Endometrial microvascular endothelial cells (primary cell): Measurements from ENCODE around the genes ADD3 and MXI1.

GRCh38 chr10:104255041-104256199 lies 728 bp downstream of the GSTO1 start:
- RAMPAGE, long total RNA: no peak

GRCh38 chr10:104259980-104260754 lies 5.5 kb downstream of the GSTO1 start:
- RAMPAGE, long total RNA: no peak

GRCh38 chr10:104291227-104291792 lies 22.3 kb downstream of the GSTO2 start:
- RAMPAGE, long total RNA: no peak

- RAMPAGE, long total RNA: no peak
Observed at GRCh38 chr10:104329773-104330871, 8.1 kb downstream of the ITPRIP start.

DNA sequence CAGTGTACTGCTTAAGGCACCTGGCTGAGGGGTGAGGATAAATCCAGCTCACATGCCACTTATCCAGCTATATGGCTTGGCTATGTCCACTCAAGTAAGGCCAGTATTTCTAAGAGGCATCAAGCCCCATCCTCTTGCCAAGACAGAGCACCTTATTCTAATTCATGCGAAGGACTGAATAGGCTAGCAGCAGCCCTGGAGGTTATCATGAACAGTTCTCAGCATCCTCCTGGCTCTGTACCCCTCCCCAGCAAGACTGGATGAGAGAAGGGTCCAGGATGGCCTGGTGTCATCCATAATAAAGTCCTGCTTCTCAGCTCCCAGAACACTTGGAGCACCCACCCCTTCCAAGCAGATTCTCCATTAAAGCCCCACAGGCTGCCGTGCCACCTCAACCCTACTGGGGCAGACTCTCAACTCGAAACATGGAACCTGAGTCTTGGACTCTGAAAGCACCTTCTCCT lies 2.2 kb downstream of the ITPRIP start:
- RAMPAGE, long total RNA: no peak

- RAMPAGE, long total RNA: no peak
Observed at GRCh38 chr10:104378478-104378973, 24.9 kb downstream of the CFAP58 start.

DNA sequence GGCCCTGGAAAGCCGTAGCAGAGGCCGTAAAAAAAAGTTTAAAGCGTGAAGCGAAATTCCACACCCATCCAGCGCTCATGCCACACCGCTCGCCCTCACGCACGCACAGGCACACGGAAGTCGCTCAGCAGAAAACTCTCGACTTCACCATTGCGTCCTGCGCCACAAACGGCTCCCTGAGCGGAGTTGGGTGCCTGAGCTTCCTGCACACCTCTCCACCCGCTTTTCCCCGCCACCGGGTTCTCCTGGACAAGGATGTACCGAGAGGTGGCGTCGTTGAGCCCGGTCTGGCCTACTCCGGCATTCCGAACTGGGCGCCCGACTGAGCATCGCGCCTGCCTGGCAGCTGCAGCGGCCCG lies 1.5 kb downstream of the SORCS3 start:
- RAMPAGE, long total RNA: no peak

DNA sequence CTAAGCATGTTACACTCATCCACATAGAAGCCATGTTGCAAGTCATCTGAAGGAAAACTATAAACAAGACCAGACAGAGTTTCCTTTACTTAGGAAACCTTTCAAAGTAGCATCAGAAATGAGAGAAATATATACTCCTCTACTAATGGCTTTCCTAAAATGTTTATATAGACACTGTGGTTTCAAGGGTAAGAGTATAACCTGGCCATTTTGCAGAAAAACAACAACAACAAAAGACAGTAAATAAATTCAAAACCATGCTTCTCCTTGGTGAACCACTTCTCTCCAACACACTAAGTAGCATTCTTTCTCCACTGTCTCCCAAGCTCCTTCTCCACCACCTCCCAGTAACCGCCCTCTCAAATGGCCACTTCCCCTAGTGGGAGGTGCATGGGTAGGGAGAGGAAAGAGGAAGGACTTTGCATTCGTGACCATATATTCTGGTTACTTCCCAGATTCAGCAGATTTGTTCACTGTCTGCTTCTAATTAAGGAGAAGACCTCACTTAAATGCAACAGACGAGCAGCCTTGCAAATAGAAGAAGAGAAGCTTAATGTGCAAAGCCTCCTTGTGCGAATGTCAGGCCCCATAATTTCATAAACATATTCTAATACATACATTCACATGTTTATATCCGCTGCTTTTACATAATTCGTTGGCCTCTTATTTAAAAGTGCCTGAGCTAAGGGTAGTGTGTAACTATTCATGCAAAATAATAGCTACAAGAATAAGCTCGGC lies 166.8 kb downstream of the SORCS1 start:
- RAMPAGE, long total RNA: no peak

GRCh38 chr10:107545052-107545371 lies 380.5 kb upstream of the SORCS1 start:
- RAMPAGE, long total RNA: no peak

DNA sequence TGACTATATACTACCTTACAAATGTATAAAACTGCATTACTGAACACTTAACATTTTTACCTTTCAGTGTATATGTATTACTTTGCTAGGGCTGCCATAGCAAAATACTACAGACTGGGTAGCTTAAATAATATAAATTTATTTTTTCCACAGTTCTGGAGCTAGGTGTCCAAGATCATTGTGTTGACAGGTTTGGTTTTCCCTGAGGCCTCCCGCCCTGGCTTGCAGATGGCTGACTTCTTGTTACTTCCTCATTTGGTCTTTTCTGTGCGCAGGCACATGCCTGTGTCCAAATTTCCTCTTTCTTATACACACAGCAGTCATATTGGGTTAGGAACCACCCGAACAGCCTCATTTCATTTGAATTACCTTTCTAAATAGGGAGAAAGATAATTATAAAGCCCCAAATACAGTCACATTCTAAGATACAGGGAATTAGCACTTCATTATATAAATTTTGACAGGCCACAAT lies 521.6 kb upstream of the SORCS1 start:
- RAMPAGE, long total RNA: no peak

- RAMPAGE, long total RNA: no peak
Observed at GRCh38 chr10:107689496-107689830, 525.0 kb upstream of the SORCS1 start.

DNA sequence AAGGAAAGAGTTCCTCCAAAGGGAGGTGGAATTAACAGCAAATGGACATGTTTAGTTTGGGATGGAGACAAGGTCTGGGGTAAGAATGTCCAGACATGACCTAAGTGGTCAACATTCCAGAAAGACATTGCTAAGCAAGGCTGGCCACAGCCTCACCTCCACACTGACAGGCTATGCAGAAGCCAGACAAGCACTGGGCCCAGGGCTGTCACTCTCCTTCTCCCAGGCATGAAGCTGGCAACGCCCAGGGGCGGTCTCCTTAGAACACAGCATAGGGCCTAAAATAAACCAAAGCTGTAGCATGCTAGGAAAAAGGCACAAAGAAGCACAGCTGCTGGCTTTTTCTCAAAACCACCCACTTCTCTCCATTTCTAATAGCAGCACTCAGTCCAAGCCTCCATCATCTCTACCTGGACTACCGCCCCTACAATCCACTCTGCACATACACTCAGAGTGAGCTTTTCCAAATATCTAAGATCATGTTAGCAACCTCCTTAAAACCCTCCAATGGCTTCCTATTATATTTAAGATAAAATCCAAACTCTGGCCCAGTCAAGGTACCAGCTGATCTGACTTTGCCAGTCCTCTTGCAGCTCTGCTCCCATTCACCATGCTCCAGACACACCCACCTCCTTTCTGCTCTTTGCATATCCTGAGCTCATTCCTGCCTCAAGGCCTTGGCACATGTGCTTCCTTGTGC lies 27.8 kb downstream of the XPNPEP1 start:
- RAMPAGE, long total RNA: no peak

GRCh38 chr10:109935037-109935748 lies 11.9 kb upstream of the XPNPEP1 start:
- RAMPAGE, long total RNA: no peak

GRCh38 chr10:109969053-109969751 lies 38.6 kb upstream of the ADD3 start:
- RAMPAGE, long total RNA: no peak

GRCh38 chr10:110007884-110008437 lies at the start of gene ADD3:
Gene ADD3 (plus strand): TSS chr10:110007984.
- RAMPAGE, long total RNA: start-site peak on the plus strand at chr10:110007981-110007989, 43 and 64 reads in 2 replicates; start-site peak on the plus strand at chr10:110008167-110008231, 24 and 50 reads in 2 replicates

GRCh38 chr10:110048082-110048548 lies 40.3 kb downstream of the ADD3 start:
- RAMPAGE, long total RNA: no peak

DNA sequence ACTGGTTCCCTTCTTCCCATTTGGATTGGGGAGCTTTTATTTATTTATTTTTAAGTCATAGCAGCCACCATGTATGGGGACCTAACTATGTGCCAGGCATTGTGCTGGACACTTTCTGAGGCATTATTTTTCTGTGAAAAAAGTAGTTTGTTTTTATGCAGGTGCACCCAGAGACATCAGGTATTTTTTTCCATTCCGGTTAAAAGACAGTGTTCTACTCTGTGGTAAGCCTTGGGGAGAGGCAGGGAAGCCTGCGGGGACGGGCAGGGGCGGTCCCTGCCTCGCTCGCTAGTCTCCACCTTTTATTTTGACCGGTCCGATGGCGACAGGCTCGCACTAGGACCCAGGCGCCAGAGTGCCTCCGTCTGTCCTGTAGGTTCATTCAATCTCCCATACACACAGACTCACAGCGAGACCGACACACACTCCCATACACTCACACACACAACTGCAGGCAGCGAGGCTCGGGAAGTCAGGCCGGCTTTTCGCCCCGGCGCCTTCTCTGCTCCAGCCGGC lies at the start of gene MXI1:
Gene MXI1 (plus strand): TSS at position 393 of the 516 bp plus-strand sequence.
- RAMPAGE, long total RNA: no peak

DNA sequence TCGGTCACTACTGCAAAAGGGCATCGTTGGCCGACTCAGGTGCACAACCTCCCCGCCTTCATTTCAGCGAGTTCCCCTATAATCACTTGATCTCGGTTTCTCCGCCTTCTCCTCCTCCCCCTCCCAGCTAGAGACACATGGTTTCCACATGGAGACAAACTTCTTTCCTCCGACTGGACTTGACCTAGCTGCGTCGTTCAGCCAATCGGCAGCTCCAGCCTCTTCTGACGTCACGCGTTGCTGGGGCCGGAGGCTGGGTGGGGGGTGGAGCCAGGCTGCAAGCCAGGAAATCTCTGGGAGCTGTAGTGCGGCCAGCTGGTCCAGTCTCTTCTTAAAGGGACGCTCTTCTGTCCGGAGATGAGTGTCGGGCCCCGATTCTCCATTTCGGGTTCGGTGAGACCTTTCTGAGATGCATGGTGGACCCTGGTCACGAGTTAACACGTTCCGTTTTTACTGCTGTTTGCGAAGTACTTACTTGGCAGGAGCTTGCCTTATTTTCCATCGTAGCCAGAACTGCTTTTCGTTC lies 3.7 kb downstream of the MXI1 start:
- RAMPAGE, long total RNA: no peak

DNA sequence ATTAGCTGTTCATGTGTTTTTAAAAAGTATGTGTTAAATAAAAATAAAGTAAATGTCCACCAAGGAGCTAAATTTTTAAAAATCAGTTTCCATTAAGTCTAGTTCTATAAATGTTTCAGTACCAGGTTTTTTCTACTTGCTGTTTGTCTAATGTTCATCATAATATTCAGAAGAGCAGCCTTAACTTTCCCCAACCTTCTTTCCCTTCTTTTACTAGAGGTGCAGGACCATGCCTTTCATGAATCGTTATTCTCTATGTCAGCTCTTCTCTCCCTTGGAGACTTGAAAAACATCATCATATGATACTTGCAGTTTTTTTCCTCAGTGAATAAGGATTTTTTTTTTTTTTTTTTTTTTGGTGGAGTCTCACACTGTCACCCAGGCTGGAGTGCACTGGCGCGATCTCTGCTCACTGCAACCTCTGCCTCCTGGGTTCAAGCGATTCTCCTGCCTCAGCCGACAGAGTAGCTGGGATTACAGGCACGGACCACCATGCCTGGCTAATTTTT lies 30.1 kb downstream of the SMNDC1 start:
- RAMPAGE, long total RNA: no peak

- RAMPAGE, long total RNA: no peak
Observed at GRCh38 chr10:110285445-110286086, 19.2 kb downstream of the SMNDC1 start.